Measurements from ENCODE around the genes TMEM268, TEX48 and TNC.

DNA sequence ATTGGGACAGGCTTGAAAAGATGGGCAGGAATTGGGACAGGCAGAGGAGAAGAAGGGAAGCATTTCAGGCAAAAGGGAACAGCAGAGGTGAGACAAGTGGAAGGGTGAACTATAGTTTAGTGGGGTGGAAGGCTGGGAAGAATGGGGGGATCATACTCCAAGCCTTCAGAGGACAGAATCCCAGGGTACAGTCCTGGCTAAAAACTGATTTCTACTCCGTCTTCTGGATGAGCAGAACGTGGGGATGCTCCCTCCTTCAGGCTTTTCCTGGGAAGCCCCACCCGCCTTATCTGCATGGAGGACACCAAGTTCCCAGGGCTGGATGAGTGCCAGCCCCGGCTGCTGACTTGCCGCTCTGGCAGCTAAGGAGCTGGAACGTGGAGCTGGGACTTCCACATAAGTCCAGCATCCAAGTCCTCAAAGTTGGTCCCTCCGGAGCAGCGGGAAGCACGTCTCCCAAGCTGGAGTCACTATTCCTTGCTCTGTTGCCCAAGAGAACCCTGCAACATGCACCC, 14.0 kb upstream of the KIF12 start:
- RRBS, result 9% methylated on average over 3 of the region's 9 CpGs

- RRBS, result 3% methylated on average over 3 of the region's 17 CpGs
Measured at GRCh38 chr9:114163266-114164173, 8.2 kb downstream of the COL27A1 start.

DNA sequence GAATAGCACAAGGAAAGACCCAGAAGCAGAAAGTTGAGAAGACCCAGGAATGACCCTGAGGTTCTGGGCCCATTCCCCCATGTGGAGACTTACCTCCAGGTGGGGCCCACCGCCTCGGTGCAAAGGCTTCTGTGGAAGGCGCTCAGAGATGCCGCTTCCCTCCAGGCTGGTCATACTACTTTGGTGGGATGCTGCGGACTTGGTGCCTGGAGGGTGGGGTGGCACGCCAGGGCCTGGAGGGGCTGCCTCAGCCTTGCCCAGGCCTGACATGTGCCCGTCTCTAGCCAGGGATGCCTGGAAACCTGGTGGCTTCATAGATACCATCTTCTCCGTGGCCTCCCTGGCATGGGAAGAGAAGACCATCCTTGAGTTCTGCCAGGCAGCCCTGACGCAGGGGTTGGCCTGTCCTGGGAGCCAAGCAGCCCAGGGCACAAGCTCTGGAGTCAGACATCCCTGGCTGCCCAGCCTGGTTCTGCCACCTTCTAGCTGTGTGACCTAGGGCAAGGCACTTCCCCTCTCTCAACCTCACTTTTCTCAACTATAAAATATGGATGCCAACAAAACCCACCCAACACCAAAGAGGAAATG, 28.3 kb downstream of the ORM2 start:
- RRBS, result no CpG with 5 or more reads among the region's 9 CpGs

DNA sequence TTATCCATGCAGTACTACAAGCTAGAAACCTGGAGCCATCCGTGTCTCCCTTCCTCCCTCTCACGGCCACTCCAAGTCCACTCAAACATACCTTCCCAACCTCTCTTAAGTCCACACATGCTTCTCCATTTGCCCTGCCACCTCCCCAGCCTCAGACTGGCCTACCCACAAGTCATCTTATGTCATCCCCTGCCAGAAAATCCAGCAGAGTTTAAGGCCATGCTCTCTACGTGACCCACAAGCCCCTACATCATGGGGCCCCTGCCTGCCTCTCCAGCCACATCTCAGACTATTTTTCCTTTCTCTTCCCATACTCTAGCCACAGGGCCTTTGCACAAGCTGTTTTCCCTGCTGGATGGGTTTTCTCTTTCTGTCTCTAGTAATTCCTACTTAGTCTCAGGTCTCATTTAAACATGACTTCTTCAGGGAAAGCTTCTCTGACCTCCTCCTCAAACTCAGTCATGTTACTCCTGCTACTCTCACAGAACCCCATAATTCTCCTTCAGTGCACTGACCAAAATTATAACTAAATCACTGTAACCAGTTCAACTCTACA, 26.8 kb downstream of the AKNA start:
- RRBS, result no CpG with 5 or more reads among the region's 3 CpGs

DNA sequence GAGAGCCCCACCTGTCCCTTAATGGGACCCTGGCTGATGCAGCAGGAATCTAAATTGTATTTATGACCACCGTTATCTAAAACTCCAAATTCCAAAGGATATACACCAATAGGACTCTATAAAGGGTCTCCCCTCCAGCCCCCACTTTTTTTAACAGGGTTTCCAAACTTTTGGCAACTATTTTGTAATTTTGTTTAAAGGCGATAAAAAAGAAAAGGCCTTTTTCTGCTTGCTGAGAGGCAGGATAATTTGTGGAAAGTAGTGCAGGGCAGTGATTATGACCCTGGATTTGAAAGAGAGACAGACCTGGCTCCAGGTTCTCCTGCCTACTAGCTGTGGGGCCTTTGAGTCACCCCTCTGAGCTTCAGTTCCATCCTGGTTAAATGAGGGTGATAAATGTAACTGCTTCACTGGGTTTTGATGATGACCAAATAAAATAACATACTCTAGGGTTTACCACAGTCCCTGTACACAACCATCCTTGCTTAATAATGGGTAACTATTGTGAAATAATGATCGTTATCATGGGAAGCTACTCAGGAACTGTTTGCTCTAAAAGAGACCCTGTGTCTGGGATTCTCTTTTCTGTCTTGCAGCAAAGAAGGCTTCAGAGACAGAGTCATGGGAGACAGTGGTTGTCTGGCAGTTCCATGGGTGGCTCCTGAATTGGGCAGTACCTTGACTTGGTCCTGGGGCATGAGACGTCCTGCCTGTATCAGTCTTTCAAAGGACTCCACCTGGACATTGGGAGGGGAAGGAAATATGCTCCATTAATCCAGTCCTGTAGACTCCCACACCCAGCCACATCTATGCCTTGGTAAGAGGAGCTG, 23.7 kb downstream of the AKNA start:
- RRBS, result no CpG with 5 or more reads among the region's 4 CpGs

DNA sequence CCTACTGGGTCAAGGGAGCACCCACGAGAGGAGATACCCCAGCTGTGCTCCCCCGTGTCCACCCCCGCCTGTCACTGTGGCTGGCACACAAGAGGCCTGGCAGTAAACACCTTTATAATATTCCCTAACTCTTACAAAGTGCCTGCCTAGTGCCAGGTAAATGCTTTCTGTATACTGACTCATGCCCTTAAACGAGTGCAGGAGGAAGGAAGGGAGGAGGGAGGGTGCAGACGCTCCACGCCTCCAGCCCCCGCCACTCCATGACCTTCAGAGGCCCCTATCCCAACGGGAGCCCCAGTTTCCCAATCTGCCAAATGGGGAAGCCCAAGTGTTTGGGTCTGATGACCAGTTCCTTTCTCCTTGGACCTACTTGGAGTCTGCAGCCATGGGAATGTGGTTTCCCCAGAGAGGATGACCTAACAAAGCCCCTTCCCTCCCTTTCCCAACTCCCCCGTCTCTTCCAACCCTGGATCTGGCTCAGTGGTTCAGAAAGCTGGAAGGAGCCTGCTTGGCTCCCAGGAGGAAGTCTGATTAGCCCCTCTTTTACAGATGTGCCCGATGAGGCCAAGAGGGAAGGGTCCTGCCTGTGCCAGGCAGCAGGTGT, 15.3 kb downstream of the AKNA start:
- RRBS, result no CpG with 5 or more reads among the region's 10 CpGs

DNA sequence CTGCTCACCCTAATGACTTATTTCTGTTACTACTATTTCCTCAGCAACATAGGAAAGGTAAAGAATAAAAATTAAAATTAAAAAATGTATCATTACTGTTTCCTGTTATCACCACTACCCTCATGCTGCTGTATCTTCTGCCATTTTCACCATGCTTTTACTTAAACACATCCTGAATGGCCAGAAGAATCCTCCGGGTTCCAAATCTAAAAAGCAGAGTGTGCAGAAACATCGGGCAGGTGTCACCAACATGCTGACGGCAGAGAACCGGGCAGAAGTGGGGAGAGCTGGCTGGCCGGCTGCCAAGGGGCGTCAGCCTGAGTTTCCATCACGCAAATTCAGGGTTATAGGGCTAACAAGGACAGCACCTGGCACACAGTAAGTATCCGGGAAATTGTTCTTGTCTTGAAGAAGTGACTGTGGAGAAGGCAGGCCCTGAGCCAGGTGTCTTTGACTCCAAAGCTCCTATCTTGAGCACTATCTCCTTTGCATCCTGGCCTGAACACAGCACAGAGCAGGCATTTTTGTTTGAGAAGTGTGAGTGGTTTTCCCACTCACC, 53.1 kb downstream of the WHRN start:
- RRBS, result 9% methylated on average over 6 of the region's 8 CpGs

- RRBS, result no CpG with 5 or more reads among the region's 4 CpGs
Measured at GRCh38 chr9:114518501-114519217, 13.4 kb upstream of the WHRN start.

GRCh38 chr9:114611056-114612035, at the start of gene TMEM268:
TMEM268 (plus strand) TSS chr9:114611291.
- RRBS, result 1% methylated on average over 26 of the region's 104 CpGs

GRCh38 chr9:114681791-114682358, at the start of gene TEX48:
TEX48 (minus strand) TSS chr9:114682192.
- RRBS, result no CpG with 5 or more reads among the region's 8 CpGs

DNA sequence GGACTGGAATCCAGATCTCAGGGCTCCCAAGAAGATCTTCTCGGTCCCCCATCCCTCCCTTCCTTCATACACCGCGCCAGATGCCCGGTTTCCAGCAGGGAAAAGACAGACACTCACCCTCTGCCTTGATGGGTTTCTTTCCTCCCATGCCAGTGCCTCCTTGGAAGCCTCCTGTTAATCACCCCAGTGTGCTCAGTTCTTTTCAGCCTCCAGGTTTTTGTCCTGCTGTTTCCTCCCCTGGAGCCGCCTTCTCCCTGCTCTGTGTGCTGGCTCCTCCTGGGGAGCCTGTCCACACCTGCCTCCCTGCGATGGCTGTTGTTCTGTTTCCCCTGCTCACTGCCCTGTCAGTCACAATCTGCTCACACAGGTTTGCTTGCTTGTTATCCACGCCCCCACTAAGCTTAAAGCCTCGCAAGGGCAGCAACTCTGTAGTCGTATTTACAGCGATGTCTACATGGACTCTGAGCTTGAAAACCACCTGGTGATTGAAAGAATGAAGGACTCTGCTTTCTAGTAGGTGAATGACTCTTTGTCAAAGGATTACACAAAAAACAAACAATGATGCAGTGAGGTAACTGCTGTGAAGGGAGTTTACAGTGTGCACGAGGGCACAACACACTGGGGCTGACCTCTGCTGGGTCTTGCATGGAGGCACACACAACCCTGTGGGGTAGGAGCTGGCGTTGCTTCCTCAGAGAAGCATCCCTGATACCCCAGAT, 39.5 kb upstream of the TEX48 start:
- RRBS, result no CpG with 5 or more reads among the region's 12 CpGs

DNA sequence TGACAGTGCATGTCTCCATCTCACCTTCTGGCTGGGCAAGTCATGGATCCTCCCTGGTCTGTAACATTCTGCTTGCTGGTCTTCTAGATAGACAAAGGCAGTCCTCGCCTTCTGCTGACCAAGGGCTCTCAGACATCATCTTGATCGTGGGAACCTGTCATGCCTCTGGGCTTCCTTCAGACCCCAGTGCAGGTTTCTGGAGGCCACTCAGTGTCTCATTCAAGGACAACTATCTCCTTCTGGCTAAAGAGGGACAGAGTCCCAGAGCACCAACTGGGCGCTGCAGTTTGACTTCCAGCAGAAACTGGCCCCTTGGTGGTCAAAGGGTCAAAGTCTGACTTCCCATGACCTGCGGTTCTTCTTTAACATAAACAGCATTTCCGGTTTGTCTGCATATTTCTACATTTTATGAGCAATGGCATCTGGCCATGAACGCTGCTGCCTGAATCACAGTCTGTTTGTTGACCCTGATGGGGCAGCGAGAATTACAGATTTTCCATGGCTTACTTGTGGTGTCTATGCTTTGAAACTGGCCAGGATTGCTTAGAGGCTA, 1.5 kb downstream of the TNFSF15 start:
- RRBS, result no CpG with 5 or more reads among the region's 7 CpGs

- RRBS, result no CpG with 5 or more reads among the region's 3 CpGs
Measured at GRCh38 chr9:114869869-114870281, 60.5 kb downstream of the TNFSF8 start.

DNA sequence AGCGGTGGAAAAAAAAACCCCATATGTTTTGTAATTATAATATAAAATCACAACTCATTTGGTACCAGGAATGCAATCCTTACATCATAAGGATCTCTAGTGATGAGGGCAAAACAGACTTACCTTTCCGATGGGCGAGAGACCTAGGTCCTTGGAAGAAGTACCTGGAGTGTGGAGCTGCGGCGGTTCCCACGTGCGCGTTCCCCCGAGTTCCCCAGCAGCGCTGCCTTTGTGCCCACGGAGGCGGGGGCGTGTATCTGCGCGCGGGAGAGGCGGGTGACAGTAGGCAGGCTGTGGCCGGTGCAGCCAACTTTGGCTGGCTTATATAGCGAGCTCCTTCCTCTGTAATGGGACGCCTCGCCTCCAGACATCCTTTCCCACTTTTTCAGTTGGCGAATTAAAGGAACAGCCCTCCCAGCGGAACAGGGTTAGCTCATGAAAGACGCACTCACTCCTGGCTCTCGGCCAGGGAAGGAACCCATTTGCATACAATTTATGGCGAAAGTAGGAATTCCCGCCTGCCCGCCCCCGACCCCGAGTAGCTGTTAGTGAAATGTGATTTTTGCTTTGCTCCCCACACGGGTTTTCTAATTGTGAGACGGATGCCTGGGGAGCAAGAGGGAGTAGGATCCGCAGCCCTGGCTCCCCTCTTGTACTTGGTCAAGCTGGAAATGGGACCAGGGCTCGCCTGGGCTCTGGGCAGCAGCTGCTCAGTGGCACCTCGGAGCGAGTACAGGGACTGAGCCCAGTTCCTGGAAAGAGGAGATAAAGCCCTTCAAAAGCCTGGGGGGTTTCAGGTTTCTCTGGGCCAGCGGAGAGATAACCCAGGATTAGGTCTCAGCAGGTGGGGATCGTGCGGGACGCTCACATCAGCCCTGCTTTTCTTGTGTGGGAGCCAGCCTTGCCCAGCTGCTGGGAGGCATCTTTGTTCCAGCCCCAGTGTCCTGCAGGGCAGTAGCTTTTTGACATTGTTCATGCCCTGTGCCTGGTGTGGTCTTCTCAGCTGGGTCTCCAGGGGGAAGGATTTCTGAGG, at the start of gene TNC:
TNC (minus strand) TSS at position 299 of the 1,033 bp plus-strand sequence.
- RRBS, result no CpG with 5 or more reads among the region's 40 CpGs

- RRBS, result no CpG with 5 or more reads among the region's 11 CpGs
Measured at GRCh38 chr9:115478249-115479061, 360.5 kb upstream of the TNC start.

DNA sequence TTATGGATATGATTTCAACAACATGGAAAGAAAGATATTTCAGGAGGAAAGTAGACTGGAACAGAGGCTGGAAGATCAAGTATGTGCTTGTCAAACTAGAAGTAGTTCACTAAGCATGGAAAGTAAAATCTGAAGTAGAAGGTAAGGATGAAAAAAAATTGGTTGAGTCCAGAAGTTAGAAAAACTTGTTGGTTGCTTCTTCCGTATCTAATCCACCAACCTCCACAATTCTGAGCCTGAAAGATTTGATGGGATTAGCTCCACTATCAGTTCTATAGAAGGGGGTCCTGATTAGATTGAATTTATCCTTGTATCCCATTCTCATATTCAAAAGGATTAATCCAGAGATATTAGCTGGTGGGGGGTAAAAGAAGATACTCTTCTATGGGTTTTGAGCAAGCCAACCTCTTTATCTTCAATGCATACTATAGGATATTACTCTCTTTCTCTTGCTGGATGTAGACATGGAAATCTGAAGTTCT, 392.9 kb upstream of the PAPPA start:
- RRBS, result no CpG with 5 or more reads among the region's 1 CpG

DNA sequence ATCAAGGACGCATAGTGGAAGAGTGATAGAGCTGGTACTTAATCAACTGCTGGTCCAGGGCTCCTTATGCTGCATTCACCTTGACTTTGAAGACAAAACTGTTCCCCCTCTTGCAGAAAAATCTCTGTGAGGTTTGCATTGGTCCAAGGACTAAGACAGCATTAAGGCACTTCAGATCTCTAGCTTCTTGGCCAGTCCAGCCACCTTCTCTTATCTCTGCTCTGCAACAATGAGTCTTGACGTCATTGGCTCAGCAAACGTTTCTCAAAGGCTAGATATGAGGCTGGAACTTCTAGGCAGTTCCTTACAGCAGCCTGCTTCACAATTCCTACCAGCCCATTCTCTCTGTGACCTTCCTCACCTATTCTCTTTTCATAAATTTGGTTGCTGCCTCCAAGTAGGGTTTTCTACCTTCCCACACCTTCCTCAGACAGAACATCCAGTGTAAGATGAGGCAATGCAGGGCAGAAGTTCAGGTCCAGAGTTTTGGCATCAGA, 220.9 kb upstream of the TRIM32 start:
- RRBS, result no CpG with 5 or more reads among the region's 3 CpGs

- RRBS, result no CpG with 5 or more reads among the region's 5 CpGs
Measured at GRCh38 chr9:116756916-116757318, 69.8 kb downstream of the TRIM32 start.

- RRBS, result no CpG with 5 or more reads among the region's 3 CpGs
Measured at GRCh38 chr9:116837396-116838059, 150.4 kb downstream of the TRIM32 start.

DNA sequence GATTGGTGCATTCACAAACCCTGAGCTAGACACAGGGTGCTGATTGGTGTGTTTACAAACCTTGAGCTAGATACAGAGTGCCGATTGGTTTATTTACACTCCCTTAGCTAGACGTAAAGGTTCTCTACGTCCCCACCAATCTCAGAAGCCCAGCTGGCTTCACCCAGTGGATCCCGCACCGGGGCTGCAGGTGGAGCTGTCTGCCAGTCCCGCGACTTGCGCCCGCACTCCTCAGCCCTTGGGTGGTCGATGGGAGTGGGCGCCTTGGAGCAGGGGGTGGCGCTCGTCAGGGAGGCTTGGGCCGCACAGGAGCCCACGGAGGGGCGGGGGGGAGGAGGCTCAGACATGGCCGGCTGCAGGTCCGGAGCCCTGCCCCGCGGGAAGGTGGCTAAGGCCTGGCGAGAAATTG, 61.7 kb upstream of the TLR4 start:
- RRBS, result no CpG with 5 or more reads among the region's 21 CpGs

All from BE2C (cell line).